Astrocyte (in vitro differentiated cells and primary cell): ENCODE measurements around a stretch of chr3.

DNA sequence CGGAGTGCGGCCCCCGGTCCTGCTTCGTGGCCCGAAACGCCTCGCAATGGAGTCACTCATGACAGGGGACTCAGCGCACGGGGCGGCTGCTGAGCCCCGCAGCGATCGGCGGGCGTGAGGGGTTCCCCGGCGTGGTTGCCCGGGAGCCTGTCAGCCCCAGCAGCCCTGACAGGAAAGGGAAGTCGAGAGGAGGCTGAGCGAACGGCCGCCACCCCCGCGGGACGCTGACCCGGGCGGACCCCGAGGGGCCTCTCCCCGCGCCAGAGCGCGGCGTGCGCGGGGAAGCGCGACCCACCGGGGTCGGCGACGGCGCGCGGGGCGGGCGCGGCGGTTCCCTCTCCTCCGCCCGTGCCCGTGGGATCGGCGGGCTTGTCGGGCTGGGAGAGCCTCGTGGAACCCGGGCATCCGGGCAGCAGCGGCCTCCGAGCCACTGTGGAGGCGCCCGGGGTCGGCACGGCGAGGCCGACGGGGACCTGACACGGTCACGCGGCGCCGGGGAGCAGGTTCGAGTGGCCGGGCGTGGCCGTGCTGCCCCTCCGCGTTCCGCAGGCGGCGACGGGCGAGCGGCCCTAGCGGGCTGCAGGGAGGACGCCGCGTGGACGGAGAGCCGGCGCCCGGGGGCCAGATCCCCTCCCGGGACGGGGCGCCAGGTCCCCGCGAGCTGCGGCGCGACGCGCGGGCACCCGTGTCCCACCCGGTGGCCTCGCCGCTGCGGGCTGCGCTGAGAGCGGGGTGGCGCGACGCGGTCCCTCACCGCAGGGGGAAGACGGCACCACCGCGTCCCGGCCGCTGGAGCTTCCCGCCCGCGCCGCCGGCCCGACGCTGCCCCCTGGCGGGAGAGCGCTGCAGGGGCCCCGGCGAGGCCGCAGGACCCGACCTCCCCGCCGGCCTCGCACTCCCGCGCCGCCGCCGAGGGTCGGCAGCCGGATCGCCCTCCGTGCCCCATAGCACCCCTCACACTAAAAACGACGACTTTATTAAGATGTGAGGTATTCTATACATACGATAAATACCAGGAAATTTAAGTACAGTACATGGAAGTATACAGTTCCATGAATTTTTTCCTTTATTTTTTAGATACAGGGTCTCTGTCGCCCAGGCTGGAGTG lies 945 bp upstream of the PIGZ start:
- PRO-cap: no peak
- RRBS, 2 experiments: 2% methylated on average over 73 to 109 of the region's 148 CpGs

DNA sequence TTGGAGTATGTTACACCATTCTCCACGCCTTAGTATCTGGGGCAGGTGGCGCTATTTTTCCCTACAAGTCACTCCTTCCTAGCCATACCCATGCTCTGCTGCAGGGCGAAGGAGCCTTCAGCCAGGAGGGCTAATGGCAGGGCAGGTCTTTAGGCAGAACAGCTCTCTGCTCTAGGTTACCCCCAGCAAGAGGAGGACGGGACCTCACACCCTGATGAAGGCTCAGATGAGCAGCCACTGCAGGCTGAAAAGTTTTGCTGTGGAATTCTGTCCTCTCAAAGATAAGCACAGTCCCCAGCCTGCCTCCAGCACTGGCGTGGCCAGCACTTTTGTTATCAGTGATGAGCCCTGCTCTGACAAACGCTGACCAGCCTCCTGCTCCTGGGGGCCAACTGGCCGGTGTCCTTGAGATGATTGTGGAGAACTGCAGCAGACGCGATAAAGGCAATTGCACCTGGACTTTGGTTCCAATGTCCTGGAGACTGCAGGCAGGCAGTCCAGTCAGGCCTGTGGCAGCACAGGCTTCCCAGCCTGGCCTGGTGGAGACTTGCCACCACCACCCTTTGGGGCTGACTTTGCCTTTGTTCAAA lies 19.8 kb upstream of the PIGZ start:
- PRO-cap: no peak
- RRBS, 2 experiments: no CpG with 5 or more reads among the region's 9 CpGs

DNA sequence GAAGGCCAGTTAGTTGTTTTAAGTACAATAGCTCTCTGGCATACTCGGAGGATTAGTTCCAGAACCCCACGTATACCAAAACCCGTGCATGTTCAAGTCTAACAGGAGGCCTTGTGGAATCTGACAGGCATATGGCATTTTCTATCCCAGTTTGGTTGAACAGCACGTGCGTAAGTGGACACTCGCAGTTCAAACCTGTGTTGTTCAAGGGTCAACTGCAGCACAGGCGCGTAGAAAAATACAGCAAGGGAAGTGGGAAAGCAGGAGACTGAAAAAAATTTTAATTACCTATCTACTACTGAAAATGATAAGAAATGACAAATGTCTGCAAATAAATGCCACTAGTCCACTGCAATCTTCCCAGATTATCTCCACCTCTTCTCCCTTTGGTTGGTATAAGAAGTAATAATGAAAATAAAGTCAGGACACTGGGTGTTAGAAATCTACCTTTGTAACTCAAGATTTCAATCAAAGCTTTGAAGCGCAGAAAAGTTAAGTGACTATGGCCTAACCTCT lies 70.3 kb upstream of the MELTF start:
- PRO-cap: no peak
- RRBS, 2 experiments: no CpG with 5 or more reads among the region's 9 CpGs

DNA sequence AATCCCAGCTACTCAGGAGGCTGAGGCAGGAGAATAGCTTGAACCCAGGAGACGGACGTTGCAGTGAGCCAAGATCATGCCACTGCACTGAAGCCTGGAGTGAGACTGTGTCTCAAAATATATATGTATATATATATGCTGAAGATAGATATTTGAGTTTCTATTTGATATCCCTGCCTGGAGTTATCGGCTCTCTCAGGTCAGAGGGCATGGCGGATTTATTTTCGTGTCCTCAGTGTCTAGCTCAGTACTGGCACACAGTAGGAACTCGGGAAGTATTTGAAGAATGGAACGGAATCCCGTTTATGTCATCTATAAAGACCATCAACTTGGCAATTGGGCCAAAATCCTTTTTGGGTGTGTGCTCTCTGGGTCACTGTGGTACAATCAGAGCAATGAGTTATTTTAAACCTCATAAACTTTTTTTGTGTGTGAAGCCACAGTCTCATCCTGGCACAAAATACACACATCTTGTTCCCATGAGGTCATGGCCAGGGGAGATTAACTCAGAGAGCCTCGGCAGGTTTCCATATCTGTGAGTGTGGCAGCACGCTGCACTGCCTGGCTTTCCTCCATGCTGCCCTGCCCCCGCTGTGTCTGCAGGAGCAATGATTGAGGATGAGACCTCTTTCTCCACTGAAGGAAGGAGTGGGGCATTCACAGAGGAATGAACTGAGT lies 53.8 kb upstream of the DLG1 start:
- PRO-cap: no peak
- RRBS, 2 experiments: no CpG with 5 or more reads among the region's 11 CpGs

DNA sequence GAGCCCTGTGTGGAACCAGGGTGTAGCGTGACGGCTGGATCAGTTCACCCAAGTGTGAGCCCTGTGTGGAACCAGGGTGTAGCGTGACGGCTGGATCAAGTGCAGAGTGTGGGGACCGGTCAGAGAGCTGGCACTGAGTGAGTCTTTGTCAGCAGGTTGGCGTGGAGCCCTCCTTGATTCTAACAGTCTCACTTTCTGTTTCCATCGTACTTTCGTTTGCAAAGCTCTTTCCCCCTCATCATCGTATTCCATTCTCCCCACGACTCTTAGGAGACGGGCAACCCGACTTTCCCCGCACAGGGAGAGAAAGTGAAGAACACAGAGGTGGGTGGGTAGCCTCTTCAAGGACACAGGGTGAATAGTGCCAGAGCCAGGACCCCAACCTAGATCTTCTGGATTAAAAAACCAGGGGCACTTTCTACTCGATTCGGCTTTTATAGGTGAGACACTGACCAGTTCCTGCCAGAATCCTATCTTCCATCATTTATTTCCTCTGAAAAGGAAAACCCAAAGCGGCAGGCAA lies 58.0 kb upstream of the DLG1 start:
- PRO-cap: no peak
- RRBS, 2 experiments: no CpG with 5 or more reads among the region's 16 CpGs

DNA sequence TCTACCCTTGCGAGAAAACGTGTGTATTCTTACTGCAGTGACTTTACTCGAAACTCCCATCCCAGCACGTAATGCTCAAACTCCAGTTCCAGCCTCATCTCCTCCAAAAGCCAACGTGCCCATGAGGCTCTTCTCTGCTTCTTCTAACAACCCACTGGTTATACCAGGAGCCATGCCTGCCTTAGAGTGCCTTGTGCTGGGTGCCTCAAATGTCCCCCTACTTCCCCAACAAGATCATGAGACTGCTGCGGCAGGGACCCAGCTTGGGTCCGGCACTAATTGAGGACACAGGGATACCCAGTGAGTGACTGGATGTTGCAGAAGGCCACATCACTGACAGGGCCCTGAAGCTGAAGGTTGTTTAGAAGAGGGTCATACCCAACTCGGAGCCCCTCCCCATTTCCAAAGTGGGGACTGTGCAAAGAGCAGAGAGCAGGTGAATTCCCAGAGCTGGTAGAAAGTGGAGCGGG lies 71.5 kb downstream of the BDH1 start:
- PRO-cap: no peak
- RRBS, 2 experiments: no CpG with 5 or more reads among the region's 9 CpGs

DNA sequence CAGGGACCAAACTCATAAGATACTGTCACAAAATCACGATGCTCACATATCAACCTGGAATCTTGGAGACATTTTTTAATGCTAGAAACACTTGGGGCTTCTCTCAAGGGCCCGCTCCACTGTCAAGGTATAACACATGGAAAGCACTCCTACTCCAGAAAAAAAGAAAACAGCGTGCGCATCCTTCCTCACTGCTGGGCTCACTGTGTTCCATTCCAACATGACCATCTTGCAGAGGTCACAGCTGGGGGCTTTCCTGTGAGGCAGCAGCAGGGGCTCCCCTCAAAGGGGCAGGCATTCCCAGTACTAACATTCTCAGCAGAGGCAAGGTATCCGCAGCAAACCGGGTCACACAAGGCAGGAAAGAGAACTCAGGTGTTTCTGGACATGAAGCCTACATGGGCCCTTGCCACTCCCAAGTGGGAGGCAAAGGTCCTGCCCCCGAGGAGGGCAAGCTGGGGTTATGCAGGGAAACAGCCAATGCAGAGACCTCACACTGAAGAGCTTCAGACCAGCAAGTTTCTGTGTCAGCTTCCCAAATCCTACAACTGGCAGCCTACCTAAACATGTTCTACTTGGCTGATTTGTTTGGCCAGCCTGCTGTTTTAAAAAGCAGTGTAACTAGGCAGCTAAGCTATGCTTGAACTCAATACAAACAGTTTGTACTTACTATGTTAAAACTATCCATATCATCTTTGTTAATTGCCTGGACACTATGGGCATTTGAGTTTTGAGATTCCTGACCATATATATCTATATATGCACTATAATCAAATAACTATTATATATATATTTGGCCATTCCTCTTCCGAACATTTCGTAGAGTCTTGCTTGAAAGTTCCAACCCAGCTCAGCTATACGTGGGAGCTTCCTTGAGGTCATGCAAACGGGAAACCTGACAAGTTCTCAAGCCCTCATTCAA lies 6.3 kb downstream of the BDH1 start:
- PRO-cap: no peak
- RRBS, 2 experiments: no CpG with 5 or more reads among the region's 11 CpGs

- PRO-cap: no peak
- RRBS, 2 experiments: no CpG with 5 or more reads among the region's 22 CpGs
These were observed 36.8 kb upstream of the BDH1 start for GRCh38 chr3:197592400-197593193.

GRCh38 chr3:197654774-197655310 lies 81.9 kb downstream of the RUBCN start:
- PRO-cap: no peak
- RRBS, 2 experiments: no CpG with 5 or more reads among the region's 50 CpGs

- PRO-cap: no peak
- RRBS, 2 experiments: no CpG with 5 or more reads among the region's 3 CpGs
These were observed 1.0 kb upstream of the FYTTD1 start for GRCh38 chr3:197748677-197749044.

DNA sequence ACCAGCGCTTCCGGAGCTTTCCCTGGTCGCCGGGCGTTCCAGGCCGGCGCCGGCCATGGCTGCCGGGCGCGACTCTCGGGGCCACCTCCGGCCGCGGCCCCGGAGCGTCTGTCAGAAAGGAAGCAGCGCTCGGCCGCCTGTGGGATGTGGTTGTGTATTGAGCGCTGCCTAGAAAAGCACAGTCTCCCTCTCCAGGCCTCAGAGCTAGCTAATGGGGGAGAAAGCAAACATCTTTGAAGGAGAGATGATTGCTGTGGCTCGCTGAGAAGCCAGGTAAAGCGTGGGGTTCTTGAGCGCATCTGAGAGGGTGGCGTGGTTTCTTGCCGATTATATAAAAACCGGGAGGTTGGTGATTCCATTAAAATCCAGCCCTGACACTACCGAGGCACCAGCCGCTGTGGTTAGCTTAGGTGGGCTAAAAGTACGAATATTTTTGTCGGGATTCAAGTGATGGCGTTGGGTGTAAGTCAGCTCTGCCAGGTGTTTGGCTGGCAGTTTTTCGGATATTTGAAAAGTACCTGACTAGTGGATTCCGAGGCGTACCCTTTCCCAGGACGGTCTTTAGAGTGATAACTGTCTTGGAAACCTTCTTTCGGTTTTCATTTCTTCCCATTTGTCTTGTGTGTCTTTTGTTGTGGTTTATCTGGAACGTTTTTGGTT lies 997 bp downstream of the FYTTD1 start:
- PRO-cap: bidirectional peak, plus-strand start at position 201 of the sequence, minus-strand start at position 112 of the sequence
- RRBS, 2 experiments: no CpG with 5 or more reads among the region's 38 CpGs

- PRO-cap: no peak
- RRBS, 2 experiments: no CpG with 5 or more reads among the region's 12 CpGs
These were observed 745 bp upstream of the LRCH3 start for GRCh38 chr3:197790284-197790734.

GRCh38 chr3:197855509-197856243 lies 64.6 kb downstream of the LRCH3 start:
- PRO-cap: no peak
- RRBS, 2 experiments: no CpG with 5 or more reads among the region's 14 CpGs